REH cell (cell line): ENCODE data around the gene GPR146.

- PRO-cap: bidirectional peak, plus-strand start at chr7:963682, minus-strand start at chr7:963663
Observed at GRCh38 chr7:963464-963867, 9.0 kb upstream of the ADAP1 start.

DNA sequence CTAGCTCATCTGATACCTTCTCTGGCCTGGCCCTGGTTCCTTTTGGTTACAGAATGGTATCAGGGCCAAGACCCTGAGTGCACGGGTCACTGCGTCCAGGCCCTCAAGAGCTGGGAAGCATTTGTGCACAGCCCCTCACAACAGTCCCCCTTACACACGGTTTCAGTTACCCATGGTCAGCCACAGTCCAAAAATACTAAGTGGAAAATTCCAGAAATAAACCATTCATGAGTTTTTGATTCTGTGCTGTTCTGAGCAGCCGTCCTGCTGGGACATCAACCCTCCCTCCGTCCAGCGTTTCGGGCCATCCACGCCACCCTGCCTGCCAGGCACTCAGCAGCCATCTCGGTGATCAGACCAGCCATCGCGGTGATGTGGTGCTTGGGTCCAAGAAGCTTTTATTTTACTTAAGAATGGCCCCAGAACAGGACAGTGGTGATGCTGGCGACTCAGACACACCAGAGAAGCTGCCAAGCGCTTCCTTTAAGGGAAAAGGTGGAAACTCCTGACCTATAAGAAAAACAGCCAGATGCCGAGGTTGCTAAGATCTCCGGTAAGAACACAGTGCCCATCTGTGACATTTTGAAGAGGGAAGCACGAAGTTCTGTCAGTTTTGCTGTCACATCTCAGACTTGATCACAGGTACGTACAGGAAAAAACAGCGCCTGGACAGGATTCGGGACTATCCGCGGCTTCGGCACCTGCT lies 8.6 kb downstream of the COX19 start:
- PRO-cap: no peak

- PRO-cap: unidirectional peak, plus-strand start at chr7:980398; bidirectional peak, plus-strand start at chr7:980792, minus-strand start at chr7:980530
Observed at GRCh38 chr7:979888-980792, 2.8 kb upstream of the CYP2W1 start.

DNA sequence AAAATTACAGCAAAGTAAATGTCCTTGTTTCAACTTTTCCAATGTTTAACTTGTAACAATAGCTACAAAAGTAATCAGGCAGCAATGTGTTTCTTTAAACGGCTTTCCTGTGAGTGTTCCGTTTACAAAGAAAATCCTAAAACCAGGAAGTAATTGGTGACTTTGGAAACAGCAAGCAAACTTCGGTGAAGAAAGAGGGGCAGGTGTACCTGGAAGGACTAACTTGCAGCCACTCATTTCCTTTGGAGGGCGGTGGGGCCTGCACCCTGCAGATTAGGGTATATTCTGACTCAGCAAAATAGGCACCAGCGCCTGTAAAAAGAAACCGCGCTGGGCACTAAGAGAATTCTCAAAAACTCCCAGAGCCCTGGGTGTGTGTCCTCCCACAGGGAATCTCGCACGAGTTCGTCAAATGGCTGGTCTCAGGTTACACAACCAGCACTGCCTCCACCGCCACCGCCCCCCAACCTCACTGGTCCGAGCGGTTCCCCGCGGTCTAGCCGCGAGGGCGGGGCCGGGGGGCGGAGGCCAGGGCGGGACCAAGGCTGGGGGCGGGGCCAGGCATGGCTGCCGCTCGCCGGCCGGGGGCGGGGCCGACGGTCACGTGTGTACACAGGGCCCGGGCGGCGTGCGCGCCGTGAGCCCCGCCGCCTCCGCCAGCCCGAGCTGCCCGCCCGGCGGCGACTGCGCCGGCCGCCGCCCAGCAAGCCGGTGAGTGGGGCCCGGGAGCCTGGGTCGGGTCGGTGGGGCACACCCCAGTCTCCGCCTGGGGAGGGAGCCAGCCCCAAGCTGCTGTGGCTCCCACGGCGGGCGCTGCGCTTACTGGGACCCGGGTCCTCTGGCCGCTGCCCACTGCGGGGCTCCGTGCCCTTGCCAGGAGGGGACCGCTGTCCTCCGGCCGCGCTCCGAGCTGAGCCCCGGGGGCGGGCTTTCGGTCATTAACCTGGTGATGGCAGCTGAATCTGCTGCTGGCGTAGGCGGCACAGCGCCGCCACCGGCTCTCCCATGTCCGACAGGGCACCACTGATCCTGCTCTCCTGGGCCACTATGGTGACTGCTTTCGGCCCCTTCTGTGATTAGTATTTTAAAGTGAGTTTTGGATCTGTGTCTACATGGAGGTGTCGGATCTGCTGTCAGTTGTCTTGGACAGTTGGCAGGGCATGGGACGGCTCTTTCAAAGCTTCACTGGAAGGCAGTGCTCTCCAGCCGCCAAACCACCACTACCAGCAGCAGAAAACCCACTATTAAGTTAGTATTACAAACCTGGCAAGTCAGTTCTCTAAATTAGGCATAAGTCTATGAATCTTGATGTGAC lies at the start of gene GPR146:
Gene GPR146 (plus strand): TSS at position 599 of the 1,315 bp plus-strand sequence.
- PRO-cap: bidirectional peak, plus-strand start at position 607 of the sequence, minus-strand start at position 470 of the sequence

DNA sequence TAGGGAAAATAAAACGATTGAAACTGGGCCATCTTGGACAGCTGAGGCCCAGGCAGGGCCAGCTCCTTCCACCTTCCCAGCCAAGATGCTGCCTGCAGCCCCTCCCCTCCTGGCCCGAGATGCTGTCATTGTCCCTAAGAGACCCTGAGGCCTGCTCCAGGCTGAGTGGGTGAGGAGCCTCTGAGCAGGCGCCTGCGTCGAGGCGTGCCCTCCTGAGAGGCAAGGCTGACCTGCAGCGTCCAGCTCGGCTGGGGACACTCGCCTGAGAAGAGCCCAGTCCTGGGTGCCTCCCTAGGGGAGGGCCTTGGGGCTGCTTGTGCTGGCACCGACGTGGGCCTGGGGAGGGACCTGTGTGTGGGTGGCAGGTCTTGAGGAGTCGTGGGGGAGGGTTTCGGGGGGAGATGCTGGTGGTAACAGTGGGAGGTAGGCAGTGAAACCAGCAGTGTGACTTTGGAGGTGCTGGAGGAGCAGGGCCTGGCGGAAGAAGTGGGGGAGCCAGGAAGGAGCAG lies 7.8 kb downstream of the GPR146 start:
- PRO-cap: no peak

- PRO-cap: no peak
Observed at GRCh38 chr7:1062140-1062826, 17.9 kb downstream of the GPR146 start.

DNA sequence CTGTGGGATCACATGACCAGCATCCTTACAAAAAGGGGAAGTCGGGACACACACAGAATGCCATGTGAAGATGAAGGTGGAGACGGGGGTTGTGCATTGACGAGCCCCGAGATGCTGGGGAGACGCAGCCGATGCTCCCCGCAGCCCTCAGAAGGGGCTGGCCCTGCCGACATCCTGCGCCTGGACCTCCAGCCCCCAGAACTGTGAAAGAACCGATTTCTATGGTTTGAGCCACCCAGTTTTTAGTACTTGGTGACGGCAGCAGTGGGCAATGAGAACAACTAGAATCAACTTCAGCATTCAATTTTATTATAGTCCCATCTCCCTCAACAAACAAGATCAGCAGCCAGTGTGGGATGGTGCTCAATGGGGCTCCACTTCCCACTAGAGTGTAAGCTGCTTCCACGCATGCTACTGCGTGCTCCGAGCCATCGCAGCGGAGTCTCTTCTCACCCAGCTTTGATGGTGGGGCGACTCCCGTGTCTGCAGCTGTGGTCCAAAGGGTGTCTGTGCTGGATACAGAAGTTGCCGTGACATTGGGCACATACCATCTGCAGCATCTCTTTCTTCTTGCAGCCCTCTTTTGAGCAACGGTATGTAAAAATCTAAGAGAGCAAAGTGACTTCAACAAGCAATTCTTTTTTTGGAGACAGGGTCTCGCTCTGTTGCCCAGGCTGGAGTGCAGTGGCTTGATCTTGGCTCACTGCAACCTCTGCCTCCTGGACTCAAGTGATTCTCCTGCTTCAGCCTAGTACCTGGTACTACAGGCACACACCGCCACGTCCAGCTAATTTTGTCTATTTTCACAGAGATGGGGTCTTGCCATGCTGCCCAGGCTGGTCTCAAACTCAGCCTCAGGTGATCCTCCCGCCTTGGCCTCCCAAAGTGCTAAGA lies 7.1 kb downstream of the ZFAND2A start:
- PRO-cap: no peak

GRCh38 chr7:1412763-1413281 lies 46.4 kb downstream of the MICALL2 start:
- PRO-cap: no peak

GRCh38 chr7:1466646-1467094 lies 7.4 kb upstream of the MICALL2 start:
- PRO-cap: no peak

GRCh38 chr7:1520465-1521124 lies 9.9 kb upstream of the MAFK start:
- PRO-cap: no peak

- PRO-cap: no peak
Observed at GRCh38 chr7:1537867-1538978, 7.7 kb downstream of the MAFK start.

DNA sequence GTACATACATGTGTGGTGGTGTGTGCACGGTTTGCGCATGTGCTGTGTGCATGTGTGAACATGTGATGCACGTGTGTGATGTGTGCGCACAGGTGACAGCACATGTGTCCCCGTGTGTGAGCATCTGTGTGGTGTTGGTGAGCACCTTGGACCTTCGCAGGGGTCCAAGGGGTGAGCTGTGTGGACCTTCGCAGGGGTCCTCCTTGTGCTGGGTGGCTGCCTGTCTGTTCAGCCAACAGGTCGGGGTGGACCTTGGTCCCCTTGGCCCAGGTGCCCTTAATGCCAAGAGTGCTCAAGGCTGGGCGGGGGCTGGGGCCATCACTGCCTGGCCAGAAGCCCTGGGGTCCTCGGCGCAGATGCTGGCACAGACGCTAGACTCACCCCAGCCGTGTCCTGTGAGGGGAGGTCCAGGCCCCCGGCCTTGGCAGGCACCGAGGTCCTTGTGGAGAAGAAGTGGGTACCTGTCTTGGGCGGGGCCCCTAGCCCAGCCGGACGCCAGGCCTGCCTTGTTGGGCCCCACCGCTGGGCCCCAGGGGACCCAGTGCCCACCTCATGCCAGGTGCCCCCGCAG lies 6.8 kb downstream of the TMEM184A start:
- PRO-cap: no peak

GRCh38 chr7:1567000-1567909 lies 2.6 kb downstream of the PSMG3 start:
- PRO-cap: no peak

DNA sequence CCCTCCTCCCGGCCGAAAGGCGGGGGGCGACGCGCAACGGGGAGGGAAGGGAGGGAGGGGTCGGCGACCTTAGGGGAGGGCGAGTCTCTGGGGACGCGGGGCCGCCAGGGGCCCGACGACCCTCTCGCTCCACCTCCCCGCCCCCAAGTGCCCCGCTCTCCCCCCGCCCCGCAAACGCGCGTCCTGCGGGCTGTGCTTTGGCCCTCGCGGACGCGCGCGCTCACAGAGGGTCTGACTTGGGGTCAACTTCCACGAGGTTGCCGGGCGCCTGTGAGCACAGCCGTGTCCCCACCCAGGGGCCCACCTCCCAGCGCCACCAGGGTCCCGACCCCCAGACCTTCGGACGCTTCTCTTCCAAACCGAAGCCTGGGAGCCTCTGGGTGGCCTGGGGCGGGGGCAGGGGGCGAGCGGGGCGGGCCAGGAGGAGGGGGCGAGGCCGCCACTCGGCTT lies 4.9 kb upstream of the ELFN1 start:
- PRO-cap: no peak

DNA sequence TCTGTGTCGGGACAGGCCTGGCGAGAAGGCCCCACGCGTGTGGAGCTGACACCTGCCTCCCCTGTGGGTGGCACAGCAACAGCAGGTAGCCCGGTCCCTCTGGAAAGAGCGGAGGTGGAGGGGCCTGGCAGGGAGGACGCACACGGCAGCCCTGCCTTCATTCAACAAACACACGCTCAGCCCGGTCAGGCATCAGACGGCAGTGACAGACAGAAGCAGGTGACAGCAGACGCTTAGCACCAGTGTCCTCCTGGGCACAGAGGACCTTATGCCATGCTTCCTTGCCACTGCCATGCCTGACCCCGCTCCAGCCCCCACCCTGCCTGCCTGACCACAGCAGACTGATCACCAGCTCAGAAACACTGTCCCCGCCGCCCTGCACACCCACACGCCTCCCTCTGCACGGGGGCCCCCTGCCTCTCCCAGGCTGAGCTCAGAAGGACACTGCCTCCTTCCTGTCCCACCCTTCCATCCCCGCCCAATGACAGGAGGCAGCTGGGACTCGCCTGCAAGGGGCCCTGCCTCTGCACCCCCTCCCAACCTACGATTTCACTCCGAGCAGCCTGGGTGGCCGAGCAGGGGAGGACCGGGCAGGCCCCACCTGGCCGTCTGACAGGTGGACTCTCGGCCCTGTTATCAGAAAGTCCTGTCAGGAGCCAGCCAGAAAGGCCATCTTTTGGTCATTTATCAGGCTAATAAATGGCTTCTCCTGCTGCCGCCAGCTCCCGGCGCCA lies 183.4 kb downstream of the ELFN1 start:
- PRO-cap: no peak

DNA sequence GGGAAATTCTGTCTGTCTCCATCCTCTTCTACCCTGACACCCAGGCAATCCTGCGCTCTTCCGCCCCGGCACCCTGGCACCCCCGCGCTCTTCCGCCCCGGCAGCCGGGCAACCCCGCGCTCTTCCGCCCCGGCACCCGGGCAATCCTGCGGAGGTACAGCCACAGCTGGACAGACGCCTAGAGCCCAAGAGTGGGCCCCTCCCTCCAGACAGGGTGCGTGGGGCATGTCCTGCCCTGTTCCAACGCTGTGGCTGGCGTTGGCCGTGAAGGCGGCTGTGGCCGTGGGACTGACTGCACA lies 253.3 kb downstream of the ELFN1 start:
- PRO-cap: no peak

DNA sequence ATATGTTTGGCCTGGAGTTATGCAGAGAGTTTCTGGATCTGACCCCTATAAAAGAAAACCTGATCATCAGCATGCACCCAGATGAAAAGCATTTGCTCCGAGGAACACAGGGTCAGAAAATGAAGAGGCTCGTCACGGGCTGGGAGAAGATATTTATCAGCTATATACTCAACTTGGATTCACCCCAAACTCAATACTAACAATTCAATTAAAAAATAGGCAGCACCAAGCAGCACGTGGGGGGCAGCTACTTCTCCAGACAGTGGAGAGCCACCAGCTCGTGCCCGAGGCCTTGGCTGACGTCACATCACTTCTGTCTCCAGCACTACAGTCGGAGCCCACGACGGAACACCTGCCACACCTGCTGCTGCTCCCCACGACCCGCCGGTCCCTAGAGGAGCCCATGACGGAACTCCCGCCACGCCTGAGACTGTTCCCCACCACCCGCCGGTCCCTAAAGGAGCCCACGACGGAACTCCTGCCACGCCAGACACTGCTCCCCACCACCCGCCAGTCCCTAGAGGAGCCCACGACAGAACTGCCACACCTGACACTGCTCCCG lies 257.8 kb downstream of the ELFN1 start:
- PRO-cap: no peak

GRCh38 chr7:1944331-1944622 lies 274.2 kb downstream of the ELFN1 start:
- PRO-cap: no peak

GRCh38 chr7:2069973-2070585 lies 162.7 kb downstream of the MAD1L1 start:
- PRO-cap: no peak

DNA sequence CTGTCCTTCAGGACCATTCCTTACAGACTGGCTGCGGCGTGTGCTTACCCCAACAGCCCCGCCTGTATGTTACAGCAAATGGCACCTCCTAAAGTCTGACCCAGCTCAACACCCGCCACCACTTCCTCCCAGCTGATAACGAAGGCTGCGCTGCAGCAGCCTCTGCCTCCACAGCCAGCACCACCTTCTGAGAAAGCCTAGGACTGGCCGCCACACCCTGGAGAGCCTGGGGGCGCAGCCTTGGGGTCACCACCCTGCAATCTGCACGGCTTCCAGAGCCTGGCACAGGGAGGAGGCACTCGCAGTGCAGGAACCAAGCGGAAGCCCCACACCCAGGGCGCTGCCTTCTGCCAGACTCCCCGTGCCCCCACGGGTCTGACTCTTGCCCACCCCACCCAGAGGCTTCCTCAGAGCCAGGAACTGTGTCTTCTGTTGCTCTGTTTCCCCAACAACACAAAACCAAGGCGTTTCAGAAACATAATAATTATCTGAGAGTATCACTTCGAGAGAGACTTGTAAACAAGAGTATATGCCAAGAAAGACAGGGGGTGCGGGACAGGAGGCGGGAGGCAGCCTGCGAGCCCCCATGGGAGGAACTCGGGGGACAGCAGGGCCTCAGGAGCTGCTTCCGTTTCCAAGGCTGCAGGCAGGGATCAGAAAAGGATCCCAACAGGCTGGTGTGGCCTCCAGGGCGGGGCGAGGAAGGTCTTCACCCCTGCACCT lies 112.4 kb downstream of the MAD1L1 start:
- PRO-cap: no peak